ENCODE data around the gene UBE2K.

- RRBS, 2 experiments = no CpG with 5 or more reads among the region's 8 CpGs
Observed at GRCh38 chr4:39274409-39275190, 91.6 kb downstream of the RFC1 start.

DNA sequence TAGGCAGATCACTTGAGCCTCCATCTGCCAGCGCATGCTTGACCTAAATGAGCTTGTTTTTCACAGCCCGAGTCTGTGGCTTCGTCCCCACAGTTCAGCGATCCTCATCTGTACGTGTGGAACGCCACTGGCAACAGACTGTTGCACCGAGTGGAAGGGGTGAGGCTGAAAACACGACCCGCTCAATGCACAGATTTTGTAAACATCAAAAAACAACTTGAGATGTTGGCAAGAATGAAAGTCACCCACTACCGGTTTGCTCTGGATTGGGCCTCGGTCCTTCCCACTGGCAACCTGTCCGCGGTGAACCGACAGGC is 12.5 kb downstream of the RPL9 start:
- RRBS, 2 experiments = no CpG with 5 or more reads among the region's 14 CpGs

DNA sequence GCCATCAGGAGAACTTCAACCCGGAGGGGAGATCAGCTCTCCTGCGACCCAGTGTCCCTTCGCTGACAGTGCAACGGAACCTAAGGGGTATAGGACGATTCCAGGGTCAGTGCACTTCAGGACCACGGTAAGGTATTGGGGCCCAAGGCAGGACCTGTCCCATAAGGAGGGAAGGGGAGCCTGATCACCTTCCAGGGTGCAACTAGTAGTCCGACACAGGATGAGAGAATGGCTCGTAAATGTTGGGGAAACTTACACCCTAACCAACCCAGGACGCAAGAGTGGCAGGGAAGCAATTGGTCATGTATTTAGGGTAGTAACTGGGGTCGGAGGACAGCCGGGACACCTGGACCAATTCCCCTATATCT is 26.4 kb downstream of the LIAS start:
- RRBS, 2 experiments = 86% methylated on average over 1 of the region's 11 CpGs; no CpG with 5 or more reads in 1 of the 2 experiments

DNA sequence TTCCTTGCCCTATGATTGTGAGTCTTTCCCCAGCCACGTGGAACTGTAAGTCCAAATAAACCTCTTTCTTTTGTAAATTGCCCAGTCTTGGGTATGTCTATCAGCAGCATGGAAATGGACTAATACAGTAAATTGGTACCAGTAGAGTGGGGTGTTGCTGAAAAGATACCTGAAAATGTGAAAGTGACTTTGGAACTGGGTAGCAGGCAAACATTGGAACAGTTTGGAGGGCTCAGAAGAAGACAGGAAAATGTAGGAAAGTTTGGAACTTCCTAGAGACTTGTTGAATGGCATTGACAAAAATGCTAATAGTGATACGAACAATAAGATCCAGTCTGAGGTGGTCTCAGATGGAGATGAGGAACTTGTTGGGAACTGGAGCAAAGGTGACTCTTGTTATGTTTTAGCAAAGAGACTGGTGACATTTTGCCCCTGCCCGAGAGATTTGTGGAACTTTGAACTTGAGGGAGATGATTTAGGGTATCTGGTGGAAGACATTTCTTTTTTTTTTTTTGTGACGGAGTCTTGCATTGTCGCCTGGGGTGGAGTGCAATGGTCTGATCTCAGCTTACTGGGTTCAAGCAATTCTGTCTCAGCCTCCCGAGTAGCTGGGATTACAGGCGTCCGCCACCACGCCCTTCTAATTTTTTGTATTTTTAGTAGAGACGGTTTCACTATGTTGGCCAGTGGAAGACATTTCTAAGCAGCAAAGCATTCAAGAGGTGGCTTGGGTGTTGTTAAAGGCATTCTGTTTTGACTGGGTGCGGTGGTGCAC is 5.4 kb upstream of the UGDH start:
- RRBS, 2 experiments = no CpG with 5 or more reads among the region's 11 CpGs

- RRBS, 2 experiments = no CpG with 5 or more reads among the region's 4 CpGs
Observed at GRCh38 chr4:39568916-39569409, 41.7 kb upstream of the UGDH start.

DNA sequence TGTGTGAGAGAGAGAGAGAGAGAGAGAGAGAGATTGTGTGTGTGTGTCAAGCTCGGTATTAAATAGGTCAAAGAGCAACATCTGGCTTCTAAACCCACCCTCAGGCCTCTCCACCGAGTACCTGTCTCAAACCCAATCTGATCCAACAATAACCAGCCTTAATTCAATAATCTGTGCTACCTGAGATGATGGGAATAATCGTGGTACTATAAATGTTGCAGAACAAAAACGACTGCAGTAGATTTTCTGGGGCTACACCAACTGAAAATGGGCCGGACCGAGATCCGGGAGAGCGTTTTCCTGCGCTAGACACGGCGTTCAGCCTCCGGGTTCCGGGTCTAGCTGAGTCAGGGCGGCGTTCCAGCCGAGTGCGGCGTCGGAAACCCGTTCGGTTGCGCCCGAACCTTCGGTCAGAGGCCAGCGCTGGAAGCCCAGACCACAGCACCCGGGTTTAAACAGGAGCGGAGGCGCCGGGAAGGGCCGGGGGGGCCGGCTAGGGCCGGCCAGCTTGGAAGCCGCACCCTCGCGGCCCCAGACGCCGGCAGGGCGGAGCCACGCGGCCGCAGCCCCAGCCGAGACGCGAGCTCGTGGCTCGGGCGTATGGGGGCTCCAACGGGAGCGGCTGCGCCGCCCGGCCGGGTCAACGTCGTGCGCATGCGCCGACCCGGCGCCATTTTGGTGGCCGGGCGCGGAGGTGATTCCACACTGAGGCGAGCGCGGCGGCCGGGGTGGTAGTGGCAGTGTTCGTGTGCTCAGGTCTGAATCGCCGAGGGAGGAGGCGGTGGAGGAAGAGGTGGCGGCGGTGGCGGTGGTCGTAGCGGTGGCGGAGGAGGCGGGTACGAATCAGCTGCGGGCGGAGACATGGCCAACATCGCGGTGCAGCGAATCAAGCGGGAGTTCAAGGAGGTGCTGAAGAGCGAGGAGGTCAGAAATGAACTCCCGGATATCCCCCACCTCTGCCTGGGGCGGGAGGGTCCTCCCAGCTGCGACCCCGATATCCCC is at the start of gene UBE2K:
Gene UBE2K, plus strand, starts transcription at position 670 of the 1,002 bp plus-strand sequence.
- RRBS, 2 experiments = 2 to 4% methylated on average over 24 to 25 of the region's 91 CpGs

- RRBS, 2 experiments = no CpG with 5 or more reads among the region's 7 CpGs
Observed at GRCh38 chr4:39863180-39863990, 114.3 kb downstream of the PDS5A start.

- RRBS, 2 experiments = no CpG with 5 or more reads among the region's 2 CpGs
Observed at GRCh38 chr4:39879421-39879978, 98.2 kb downstream of the PDS5A start.

GRCh38 chr4:39946176-39946713 is 31.5 kb downstream of the PDS5A start:
- RRBS, 2 experiments = no CpG with 5 or more reads among the region's 8 CpGs

- RRBS, 2 experiments = no CpG with 5 or more reads among the region's 14 CpGs
Observed at GRCh38 chr4:40176374-40177077, 20.3 kb upstream of the RHOH start.

DNA sequence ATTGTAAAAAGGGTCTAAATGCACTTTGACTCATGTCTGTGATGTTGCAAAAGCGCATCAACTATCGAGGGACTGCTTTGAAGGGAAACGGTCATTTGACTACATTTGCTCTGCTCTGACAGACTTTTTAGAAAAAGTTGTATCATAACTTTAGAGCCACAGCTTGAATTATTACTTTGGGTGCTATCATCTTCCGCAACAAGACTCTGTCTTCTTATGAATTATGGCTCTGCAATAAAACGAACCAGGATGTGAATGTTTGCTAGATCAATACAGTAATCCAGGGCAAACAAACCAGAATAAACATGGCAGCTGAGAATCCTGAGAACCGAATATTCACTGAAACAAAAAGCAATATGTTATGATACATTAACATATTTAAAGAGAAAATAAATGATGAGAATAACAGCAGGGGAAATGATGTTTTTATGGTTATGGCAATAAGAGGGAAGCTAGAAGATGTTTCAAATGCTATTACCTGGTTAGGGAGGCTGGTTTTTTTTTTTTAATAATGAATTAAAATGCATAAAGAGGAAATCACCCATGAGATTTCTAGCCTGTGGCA is 5.3 kb upstream of the RHOH start:
- RRBS, 2 experiments = no CpG with 5 or more reads among the region's 6 CpGs

DNA sequence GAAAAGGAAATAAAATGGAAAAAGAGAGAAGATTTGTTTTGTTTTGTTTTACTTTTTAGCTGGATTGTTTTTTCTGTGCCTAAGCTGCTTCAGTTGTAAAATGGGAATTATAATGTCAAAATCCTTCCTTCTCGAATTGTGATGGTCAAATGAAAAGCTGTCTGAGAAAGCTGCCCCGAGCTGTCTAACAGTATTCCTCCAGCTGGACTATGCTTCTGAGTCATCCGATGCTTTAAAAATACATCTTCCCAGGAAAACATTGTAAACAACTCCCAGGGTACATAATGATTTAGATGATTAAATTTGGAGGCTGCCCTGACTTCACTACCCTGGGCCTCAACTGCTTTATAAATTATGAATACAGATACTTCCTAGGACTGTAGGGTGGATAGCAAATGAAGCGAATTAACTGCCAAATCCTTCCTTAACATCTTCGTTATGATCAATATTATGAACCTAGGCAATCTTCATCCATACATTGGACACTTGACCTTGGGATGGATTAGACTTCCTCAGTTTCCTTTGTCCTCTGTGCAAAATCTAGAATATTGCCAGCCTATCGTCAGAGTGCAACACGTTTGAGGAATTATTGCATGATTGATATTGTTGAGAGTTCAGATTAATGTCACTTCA is 15.1 kb downstream of the RHOH start:
- RRBS, 2 experiments = no CpG with 5 or more reads among the region's 7 CpGs

DNA sequence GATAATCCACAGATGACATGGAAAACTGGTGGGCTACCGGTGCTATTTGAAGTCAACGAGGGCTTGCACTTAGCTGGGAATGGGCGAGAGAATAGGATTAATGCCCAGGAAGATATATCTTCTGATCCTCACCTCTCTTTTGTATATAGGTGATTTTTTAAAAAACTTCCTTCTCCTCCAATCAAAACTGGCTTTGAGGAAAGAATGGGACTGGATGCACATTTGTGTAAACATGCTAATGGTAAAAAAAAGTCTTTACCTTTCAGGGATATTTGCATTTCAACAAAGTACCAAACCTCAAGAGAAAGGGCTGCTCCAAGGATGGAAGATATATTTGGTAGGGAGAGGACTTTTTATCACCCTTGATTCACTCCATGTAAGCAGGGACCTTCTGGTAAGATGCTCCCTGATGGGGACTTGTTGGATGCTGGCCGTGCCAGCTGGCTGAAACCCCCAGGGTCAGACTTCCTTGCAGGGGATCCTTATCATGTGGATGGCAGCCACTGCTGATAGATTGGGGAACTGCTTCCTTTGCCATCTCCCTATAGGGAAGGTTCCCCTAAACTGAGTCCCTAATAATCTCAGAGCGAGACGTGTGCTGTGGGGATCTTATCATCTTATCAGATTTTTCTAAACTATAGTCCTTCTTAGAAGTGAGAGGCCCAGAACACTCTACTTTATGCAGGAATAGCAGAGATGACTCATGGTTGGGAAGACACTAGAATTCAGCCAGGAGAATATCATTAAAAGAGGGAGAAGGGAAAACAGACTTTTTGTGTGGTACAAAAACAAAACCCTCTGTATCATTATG is 15.8 kb downstream of the RHOH start:
- RRBS, 2 experiments = no CpG with 5 or more reads among the region's 6 CpGs

DNA sequence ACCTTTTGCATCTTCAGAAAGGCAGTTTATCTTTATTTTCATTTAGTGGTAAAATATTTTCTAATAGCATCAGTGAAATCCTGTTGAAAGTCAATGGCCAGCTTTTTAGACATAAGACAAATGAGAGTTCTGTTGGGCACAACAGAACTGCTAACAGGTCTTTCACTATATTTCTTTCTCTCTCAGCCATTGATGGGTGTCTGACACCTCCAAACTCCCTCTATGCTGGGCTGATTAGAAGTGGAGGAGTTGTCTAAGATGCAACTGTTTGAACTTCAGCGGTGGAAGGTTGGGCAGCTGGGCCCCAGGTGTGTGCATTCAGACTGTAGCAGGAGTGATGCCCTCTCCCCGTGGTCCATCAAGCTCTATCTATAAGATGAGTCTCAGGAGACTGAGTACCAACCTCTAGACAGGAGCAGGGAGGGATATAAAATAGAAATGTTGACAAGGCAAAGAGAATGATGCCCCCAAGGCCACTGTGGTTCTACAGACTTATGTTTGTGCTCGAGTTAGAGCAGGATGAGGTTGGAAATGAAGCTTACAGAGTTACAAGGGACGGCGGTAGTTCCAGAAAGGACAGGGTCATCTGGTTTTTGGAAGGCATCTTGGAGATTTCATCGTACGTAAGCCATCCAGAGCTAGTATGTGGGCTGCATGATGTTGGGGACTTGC is 28.1 kb upstream of the CHRNA9 start:
- RRBS, 2 experiments = no CpG with 5 or more reads among the region's 7 CpGs

- RRBS, 2 experiments = no CpG with 5 or more reads among the region's 3 CpGs
Observed at GRCh38 chr4:40316163-40316732, 18.9 kb upstream of the CHRNA9 start.

DNA sequence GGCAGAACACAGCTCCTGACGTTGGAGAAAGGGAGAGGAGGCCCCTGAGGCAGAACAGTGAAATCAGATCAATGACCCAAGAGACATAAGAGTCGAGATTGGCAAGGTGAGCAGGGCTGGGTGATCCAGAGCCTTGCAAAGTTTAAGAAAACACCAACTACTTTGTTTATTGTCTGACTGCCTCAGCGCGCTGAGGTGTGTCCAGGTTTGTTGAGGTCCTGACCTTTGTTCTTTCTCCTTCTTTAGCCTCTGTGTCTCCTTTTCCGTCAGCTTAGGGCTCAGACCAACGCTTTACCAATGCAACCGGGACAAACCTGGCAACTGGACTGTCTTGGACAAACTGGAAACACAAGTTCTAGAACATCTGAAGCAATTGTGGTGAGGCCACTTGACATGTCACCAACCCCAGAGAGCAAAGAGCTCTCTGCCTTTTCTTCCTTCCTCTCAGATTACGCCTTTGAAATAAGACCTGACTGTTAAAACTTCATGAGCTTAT is 28.4 kb downstream of the CHRNA9 start:
- RRBS, 2 experiments = no CpG with 5 or more reads among the region's 8 CpGs

GRCh38 chr4:40422939-40423365 is 87.8 kb downstream of the CHRNA9 start:
- RRBS, 2 experiments = no CpG with 5 or more reads among the region's 9 CpGs

- RRBS, 2 experiments = no CpG with 5 or more reads among the region's 2 CpGs
Observed at GRCh38 chr4:40472936-40473321, 137.8 kb downstream of the CHRNA9 start.

- RRBS, 2 experiments = no CpG with 5 or more reads among the region's 6 CpGs
Observed at GRCh38 chr4:40497179-40497633, 132.5 kb downstream of the RBM47 start.

Data from NT2/D1 (cell line).